ENCODE measurements around a stretch of chr22.

DNA sequence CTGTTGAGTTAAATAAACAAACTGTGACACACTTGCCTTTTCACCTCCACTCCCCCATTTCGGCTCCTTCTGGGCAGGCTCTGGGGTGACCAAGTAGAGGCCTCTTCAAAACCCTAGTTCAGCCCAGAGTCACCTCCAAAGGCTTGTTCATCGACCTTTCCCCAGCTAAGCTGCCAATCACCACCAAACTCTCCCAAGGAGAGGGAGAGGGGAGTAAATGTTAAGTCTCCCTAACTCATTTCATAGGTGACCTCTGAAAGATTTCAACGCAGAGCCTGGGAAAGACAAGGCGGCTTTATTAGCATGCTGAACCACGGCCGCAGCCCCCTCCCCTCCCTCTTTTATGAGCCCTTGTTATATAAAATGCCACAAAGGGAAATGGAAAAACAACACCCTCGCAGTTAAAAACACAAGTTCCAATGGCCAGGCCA lies 3.9 kb downstream of the PHF21B start:
- PRO-cap: no peak
- RAMPAGE, long total RNA, 4 experiments: no peak in any of the 4 experiments

- PRO-cap: no peak
- RAMPAGE, long total RNA, 4 experiments: no peak in any of the 4 experiments
These were observed 1.3 kb upstream of the NUP50 start for GRCh38 chr22:45162282-45163007.

- PRO-cap: bidirectional peak, plus-strand start at chr22:45269306, minus-strand start at chr22:45269163
- RAMPAGE, long total RNA, 4 experiments: no peak in any of the 4 experiments
These were observed 16.0 kb upstream of the UPK3A start for GRCh38 chr22:45268517-45269394.

- PRO-cap: no peak
- RAMPAGE, long total RNA, 4 experiments: no peak in any of the 4 experiments
These were observed 905 bp downstream of the UPK3A start for GRCh38 chr22:45285535-45286173.

- PRO-cap: no peak
- RAMPAGE, long total RNA, 4 experiments: start-site peak on the plus strand in 1 of 4 experiments, at chr22:45524976-45525054 at its widest, 18 reads per replicate
These were observed 22.2 kb downstream of the FBLN1 start for GRCh38 chr22:45524788-45525281.

DNA sequence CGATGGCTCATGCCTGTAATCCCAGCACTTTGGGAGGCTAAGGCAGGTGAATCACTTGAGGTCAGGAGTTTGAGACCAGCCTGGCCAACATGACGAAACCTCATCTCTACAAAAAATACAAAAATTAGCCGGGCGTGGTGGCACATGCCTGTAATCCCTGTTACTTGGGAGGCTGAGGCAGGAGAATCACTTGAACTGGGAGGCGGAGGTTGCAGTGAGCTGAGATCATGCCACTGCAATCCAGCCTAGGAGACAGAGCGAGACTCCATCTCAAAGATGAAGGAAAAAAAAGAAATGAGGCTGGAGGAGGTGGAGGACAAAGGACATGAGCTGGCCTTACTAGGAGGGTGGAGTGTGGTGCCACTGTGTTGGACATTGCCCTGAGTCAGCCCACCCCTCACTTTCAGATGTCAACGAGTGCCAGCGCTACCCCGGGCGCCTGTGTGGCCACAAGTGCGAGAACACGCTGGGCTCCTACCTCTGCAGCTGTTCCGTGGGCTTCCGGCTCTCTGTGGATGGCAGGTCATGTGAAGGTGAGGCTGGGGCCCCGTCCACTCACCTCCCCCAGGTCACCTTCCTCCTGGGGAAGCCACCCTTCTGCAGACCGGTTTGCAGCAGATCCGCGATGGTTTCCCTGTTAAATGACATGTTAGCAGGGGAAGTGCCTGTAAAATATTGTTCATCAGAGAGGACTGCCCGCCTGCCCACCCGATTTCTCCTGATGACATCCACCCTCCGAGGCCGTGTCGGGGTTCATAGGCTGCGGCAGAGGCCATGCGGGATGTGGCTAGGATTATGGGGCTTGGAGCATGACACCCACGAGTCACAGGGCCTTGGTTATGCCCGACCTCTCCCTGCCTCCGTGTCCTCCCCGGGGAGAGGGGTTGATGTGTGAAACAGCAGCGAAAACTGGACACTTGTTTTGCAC lies 40.6 kb downstream of the FBLN1 start:
- PRO-cap: no peak
- RAMPAGE, long total RNA, 4 experiments: no peak in any of the 4 experiments

GRCh38 chr22:45548363-45548894 lies 45.7 kb downstream of the FBLN1 start:
- PRO-cap: no peak
- RAMPAGE, long total RNA, 4 experiments: start-site peak on the plus strand in 1 of 4 experiments, at chr22:45548635-45548729 at its widest, 85 reads per replicate

GRCh38 chr22:45553315-45553783 lies 50.7 kb downstream of the FBLN1 start:
- PRO-cap: no peak
- RAMPAGE, long total RNA, 4 experiments: no peak in any of the 4 experiments

DNA sequence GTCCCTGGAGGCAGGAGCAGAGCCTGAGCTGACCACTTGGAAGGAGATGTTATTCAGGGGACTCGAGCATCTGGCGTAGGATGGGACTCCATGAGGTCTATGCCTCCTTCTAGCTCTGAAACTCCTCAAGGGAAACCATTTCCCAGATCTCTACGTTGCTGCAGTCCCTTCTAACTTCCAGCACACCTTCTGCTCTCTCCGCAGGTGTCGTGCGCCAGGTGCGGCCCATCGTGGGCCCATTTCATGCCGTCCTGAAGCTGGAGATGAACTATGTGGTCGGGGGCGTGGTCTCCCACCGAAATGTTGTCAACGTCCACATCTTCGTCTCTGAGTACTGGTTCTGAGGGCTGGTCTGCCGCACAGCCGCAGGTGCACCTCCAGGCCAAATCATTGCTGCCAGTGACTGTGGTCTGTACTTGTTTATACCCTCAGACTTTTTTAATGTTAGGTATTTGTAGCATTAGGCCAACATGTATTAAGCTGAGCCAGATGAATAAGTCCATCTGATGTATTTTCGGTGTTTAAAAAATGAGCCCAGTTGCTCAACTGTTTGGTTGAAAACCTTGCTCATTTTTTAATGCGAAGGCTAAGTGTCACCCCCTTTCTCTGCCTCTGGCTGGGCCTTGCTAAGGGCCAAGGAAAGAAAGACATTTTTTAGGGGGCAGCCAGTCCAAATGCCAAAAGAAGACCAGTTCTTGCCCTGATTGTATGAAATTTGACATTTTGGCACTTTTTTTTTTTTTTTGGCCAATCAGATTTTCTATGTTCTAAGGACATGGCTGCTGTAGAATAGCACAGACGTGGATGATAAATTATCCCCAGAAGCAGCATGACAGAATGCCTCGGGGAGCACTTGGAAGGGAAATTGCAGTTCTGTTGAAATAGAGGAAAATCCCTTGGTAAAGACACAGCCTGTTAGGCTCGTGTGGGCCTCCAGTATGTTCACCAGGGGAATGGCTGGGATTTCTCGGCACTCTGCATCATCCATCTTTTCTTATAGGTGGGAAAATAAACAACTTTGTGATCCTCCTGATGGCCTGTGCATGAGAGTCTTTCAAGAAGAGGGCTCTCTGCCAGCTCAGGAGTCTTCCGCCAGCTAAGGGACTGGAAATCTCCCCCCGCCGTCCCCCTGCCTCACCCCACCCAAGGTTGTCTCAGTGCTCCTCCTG lies 71.1 kb upstream of the ATXN10 start:
- PRO-cap: no peak
- RAMPAGE, long total RNA, 4 experiments: no peak in any of the 4 experiments

DNA sequence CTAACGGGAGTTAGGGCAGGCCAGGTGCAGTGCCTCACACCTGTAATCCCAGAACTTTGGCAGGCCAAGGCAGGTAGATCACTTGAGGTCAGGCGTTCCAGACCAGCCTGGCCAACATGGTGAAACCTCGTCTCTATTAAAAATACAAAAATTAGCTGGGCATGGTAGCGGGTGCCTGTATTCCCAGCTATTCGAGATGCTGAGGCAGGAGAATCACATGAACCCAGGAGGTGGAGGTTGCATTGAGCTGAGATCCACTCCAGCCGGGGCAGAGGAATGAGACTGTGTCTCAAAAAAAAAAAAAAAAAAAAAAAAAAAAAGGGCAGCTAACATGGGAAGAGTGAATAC lies 69.1 kb upstream of the ATXN10 start:
- PRO-cap: no peak
- RAMPAGE, long total RNA, 4 experiments: no peak in any of the 4 experiments

- PRO-cap: unidirectional peak, plus-strand start at chr22:45743966
- RAMPAGE, long total RNA, 4 experiments: no peak in any of the 4 experiments
These were observed 72.1 kb downstream of the ATXN10 start for GRCh38 chr22:45743716-45744078.

- PRO-cap: no peak
- RAMPAGE, long total RNA, 4 experiments: no peak in any of the 4 experiments
These were observed 106.0 kb downstream of the ATXN10 start for GRCh38 chr22:45777515-45778114.

GRCh38 chr22:45995161-45995507 lies 18.2 kb upstream of the WNT7B start:
- PRO-cap: no peak
- RAMPAGE, long total RNA, 4 experiments: no peak in any of the 4 experiments

GRCh38 chr22:46007402-46007716 lies 30.4 kb upstream of the WNT7B start:
- PRO-cap: no peak
- RAMPAGE, long total RNA, 4 experiments: no peak in any of the 4 experiments

GRCh38 chr22:46071658-46072079 lies 78.7 kb upstream of the PPARA start:
- PRO-cap: unidirectional peak, plus-strand start at chr22:46071715; unidirectional peak, plus-strand start at chr22:46071796
- RAMPAGE, long total RNA, 4 experiments: no peak in any of the 4 experiments

DNA sequence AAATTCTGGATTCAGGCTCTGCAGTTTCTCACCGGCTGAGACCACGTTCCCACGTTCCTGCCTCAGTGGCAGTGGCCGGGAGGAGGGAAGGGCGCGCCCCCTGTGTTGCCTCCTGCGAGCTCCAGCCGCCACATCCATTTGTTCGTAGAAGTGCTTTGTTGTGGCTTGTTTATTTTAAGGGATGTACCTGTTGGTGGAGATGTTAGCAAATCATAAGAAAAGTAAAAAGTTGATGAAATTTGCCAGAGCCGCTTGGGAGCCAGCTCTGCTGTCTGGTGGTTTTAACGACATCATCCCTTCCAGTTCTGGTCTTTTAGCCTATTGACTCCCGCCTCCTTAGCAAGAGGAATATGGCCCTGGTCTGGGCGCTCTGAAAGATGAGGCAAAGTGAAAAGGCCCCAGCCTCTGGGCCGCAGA lies 66.6 kb upstream of the PPARA start:
- PRO-cap: no peak
- RAMPAGE, long total RNA, 4 experiments: no peak in any of the 4 experiments

DNA sequence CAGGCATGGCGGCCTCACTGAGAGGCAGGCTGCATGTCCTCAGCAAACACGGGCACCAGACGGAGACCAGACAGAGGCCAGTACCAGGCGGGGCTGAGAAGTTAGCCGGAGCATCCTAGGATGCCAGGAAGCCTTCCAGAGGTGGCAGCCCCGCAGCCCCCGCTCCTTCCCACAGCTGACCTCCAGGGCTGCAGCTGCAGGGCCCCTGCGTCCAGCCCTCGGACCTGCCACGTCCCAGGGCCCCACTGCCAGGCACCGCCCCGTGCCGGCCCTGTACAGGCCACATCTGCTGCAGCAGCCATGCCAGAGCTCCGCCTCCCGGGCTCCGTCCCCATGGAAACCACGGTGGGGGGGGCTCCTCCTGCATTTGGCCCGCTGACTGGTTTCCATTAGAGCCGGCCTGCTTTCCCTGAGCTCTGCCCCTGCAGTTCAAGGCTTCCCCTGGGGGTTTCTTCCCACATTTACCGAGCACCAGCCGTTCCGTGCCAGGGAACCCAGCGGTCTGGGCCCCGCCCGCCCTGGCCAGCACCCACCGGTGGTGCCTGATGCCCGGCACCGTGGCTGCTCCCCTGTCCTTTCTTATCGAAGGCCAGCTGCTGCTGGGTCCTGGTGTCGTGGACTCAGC lies 62.4 kb upstream of the PPARA start:
- PRO-cap: unidirectional peak, minus-strand start at position 226 of the sequence
- RAMPAGE, long total RNA, 4 experiments: no peak in any of the 4 experiments

GRCh38 chr22:46110114-46111125 lies 39.9 kb upstream of the PPARA start:
- PRO-cap: no peak
- RAMPAGE, long total RNA, 4 experiments: no peak in any of the 4 experiments

- PRO-cap: no peak
- RAMPAGE, long total RNA, 4 experiments: no peak in any of the 4 experiments
These were observed 25.5 kb downstream of the PPARA start for GRCh38 chr22:46175703-46176293.

- PRO-cap: no peak
- RAMPAGE, long total RNA, 4 experiments: no peak in any of the 4 experiments
These were observed 12.3 kb downstream of the CDPF1 start for GRCh38 chr22:46237712-46238287.